GM12878 (cell line): ENCODE data around the gene ZXDC.

GRCh38 chr3:125107703-125108836, 52.3 kb upstream of the HEG1 start:
- RAMPAGE, long total RNA = start-site peak on the minus strand at chr3:125107895-125108257, 188 and 315 reads in 2 replicates
- RRBS, 2 experiments = no CpG with 5 or more reads among the region's 15 CpGs
CAGE:
- cytosol, long polyA minus RNA = start-site peak on the minus strand at chr3:125108024-125108243, 271 reads
- cytosol, long polyA plus RNA = no peak
- long polyA plus RNA = start-site peak on the minus strand at chr3:125108080-125108197, 54 and 17 reads in 2 replicates
- nucleolus, long total RNA = start-site peak on the minus strand at chr3:125107904-125107957, 28 reads; start-site peak on the minus strand at chr3:125108057-125108067, 53 reads; start-site peak on the minus strand at chr3:125108128-125108231, 384 reads
- nucleus, long polyA plus RNA = no peak
- nucleus, long total RNA = no peak

- RAMPAGE, long total RNA = no peak
- RRBS, 2 experiments = 90% methylated on average over 2 of the region's 9 CpGs; no CpG with 5 or more reads in 1 of the 2 experiments
CAGE:
- cytosol, long polyA minus RNA = no peak
- cytosol, long polyA plus RNA = no peak
- long polyA plus RNA = no peak
- nucleolus, long total RNA = no peak
- nucleus, long polyA plus RNA = no peak
- nucleus, long total RNA = no peak
These were observed 6.8 kb upstream of the SLC12A8 start for GRCh38 chr3:125219189-125219996.

DNA sequence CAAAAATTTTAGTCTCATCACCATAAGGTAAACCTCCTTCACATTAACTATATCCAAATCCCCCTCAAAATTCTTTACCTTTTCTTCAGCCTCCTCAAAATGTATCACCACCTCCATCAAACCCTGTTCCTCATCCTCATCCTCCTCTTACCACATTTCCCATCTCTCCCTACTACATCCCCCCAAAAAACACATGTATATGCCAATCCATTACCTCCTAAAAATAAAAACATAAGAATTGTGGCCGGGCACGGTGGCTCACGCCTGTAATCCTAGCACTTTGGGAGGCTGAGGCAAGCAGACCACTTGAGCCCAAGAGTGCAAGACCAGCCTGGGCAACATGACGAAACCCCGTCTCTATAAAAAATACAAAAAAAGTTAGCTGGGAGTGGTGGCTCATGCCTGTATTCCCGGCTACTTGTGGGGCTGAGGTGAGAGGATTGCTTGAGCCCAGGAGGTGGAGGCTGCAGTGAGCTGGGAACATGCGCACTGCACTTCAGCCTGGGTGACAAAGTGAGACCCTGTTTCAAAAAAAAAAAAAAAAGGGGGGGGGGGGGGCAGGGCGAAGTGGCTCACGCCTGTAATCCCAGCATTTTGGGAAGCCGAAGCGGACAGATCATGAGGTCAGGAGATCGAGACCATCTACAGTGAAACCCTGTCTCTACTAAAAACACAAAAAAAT, 4.2 kb downstream of the ZNF148 start:
- RAMPAGE, long total RNA = no peak
- RRBS, 2 experiments = no CpG with 5 or more reads among the region's 12 CpGs
CAGE:
- cytosol, long polyA minus RNA = no peak
- cytosol, long polyA plus RNA = no peak
- long polyA plus RNA = no peak
- nucleolus, long total RNA = no peak
- nucleus, long polyA plus RNA = no peak
- nucleus, long total RNA = no peak

DNA sequence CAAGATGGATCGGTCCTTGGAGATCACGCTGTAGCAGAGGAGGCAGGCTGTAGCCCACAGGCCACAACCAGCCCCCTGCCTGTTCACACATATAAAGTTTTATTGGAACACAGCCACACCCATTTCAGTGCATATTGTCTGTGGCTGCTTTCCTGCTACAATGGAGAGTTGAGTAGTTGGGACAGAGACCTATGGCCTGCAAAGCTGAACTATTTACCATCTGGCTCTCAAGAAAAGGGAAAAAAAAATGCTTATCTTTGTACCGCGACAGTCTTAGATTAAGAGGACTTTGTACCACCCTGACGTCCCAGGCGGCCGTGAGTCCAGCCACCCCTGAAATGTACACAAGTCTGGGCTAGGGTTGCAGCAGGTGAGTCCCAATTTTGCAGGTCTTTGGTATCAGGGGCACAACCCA, 179.2 kb upstream of the OSBPL11 start:
- RAMPAGE, long total RNA = no peak
- RRBS, 2 experiments = no CpG with 5 or more reads among the region's 7 CpGs
CAGE:
- cytosol, long polyA minus RNA = no peak
- cytosol, long polyA plus RNA = no peak
- long polyA plus RNA = no peak
- nucleolus, long total RNA = no peak
- nucleus, long polyA plus RNA = no peak
- nucleus, long total RNA = no peak

- RAMPAGE, long total RNA = no peak
- RRBS, 2 experiments = no CpG with 5 or more reads among the region's 14 CpGs
CAGE:
- cytosol, long polyA minus RNA = no peak
- cytosol, long polyA plus RNA = no peak
- long polyA plus RNA = no peak
- nucleolus, long total RNA = no peak
- nucleus, long polyA plus RNA = no peak
- nucleus, long total RNA = no peak
These were observed 132.9 kb upstream of the ROPN1B start for GRCh38 chr3:125835935-125836670.

- RAMPAGE, long total RNA = start-site peak on the plus strand at chr3:125916604-125916621, 29 and 26 reads in 2 replicates
- RRBS, 2 experiments = no CpG with 5 or more reads among the region's 55 CpGs
CAGE:
- cytosol, long polyA minus RNA = no peak
- cytosol, long polyA plus RNA = start-site peak on the plus strand at chr3:125916588-125916624, 11 and 8 reads in 2 replicates
- long polyA plus RNA = no peak
- nucleolus, long total RNA = no peak
- nucleus, long polyA plus RNA = no peak
- nucleus, long total RNA = no peak
These were observed 52.4 kb upstream of the ROPN1B start for GRCh38 chr3:125916455-125917014.

- RAMPAGE, long total RNA = no peak
- RRBS, 2 experiments = no CpG with 5 or more reads among the region's 4 CpGs
CAGE:
- cytosol, long polyA minus RNA = no peak
- cytosol, long polyA plus RNA = no peak
- long polyA plus RNA = no peak
- nucleolus, long total RNA = no peak
- nucleus, long polyA plus RNA = no peak
- nucleus, long total RNA = no peak
These were observed 45.1 kb downstream of the ROPN1B start for GRCh38 chr3:126014105-126014535.

GRCh38 chr3:126067942-126068281, 16.0 kb downstream of the SLC41A3 start:
- RAMPAGE, long total RNA = no peak
- RRBS, 2 experiments = no CpG with 5 or more reads among the region's 6 CpGs
CAGE:
- cytosol, long polyA minus RNA = no peak
- cytosol, long polyA plus RNA = no peak
- long polyA plus RNA = no peak
- nucleolus, long total RNA = no peak
- nucleus, long polyA plus RNA = no peak
- nucleus, long total RNA = no peak

DNA sequence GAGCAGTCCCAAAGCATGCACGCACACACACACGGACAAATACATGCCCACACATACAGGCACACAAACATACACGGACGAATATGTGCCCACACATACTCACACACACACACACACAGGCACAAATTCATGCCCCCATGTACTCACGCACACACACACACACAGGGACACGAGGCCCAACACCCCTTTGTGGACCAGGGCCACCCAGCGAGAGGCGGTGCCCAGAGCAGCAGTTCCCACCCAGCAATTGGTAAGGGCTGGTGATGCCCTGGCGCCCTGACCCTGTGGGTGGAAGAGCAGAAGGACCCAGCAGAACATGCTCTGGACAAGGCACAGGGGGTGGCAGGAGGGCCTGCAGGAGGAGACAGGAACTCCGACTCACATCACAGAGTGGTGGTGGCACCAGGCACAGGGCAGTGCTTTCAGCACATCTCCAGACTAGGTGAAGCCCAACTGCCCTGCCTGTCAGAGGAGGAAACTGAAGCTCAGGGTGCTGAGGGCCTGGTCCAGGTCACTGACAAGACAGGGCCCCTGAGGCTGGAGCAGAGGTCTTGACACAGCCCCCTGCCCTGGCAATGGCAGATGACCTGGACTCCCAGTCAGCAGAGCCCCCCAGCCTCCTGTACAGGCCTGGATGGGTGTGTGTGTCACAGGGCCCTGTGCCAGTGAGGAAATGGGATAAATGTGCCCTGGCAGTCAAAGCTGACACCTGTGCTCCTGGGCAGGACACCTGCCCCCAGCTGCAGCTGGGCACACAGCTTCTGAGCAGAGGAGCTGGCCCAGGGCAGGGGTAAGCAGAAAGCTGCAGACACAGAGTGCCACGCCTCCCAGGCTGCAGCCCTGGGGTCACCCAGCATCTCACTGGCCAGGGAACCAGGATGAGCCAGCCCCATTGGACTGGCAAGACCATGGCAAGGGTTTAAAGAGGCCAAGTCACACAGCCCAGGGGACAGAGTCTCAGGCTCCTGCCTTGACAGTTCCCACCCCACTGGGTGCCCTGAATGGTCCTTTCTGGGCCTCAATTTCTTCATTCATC, 11.4 kb downstream of the KLF15 start:
- RAMPAGE, long total RNA = no peak
- RRBS, 2 experiments = no CpG with 5 or more reads among the region's 11 CpGs
CAGE:
- cytosol, long polyA minus RNA = no peak
- cytosol, long polyA plus RNA = no peak
- long polyA plus RNA = no peak
- nucleolus, long total RNA = no peak
- nucleus, long polyA plus RNA = no peak
- nucleus, long total RNA = no peak

- RAMPAGE, long total RNA = no peak
- RRBS, 2 experiments = 1 to 3% methylated on average over 5 to 17 of the region's 27 CpGs
CAGE:
- cytosol, long polyA minus RNA = no peak
- cytosol, long polyA plus RNA = no peak
- long polyA plus RNA = no peak
- nucleolus, long total RNA = no peak
- nucleus, long polyA plus RNA = no peak
- nucleus, long total RNA = no peak
These were observed 228 bp upstream of the KLF15 start for GRCh38 chr3:126357532-126357740.

DNA sequence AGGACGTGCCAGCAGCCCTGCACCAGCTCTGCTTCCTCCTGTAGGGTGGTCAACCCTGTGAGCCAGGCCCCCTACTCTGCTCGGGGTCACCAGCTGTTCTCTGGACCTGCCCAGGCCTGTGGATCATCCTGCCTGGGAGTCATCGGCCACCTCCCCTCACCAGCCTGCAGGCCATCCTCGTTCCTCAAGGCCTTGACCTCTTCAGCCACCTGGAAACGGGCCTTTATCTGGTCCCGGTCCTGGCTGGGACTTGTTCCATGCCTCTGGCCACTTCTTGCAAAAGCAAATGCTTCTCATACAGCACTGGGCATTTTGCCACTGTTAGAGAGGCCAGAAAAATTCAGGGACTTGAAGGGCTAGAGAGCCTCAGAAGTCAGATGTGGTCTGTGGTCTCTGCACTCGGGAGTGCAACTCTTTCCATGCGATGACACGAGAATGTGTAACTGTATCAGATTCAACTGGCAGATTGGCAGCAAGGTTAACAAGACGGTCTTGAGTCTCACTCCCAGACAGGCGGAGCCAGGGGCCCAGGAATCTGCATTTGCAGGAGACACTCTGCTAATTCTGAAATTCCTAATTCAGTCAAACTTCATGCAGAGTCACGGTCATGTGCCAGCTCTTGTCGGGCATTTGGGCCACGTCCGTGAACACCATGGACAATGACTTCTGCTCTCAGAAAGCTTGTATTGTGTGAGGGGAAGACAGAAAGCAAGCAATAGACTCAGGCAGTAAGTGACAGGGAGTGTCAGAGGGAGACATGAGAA, 16.9 kb upstream of the KLF15 start:
- RAMPAGE, long total RNA = no peak
- RRBS, 2 experiments = no CpG with 5 or more reads among the region's 15 CpGs
CAGE:
- cytosol, long polyA minus RNA = no peak
- cytosol, long polyA plus RNA = no peak
- long polyA plus RNA = no peak
- nucleolus, long total RNA = no peak
- nucleus, long polyA plus RNA = no peak
- nucleus, long total RNA = no peak

GRCh38 chr3:126374706-126375119, 17.5 kb upstream of the KLF15 start:
- RAMPAGE, long total RNA = no peak
- RRBS, 2 experiments = no CpG with 5 or more reads among the region's 6 CpGs
CAGE:
- cytosol, long polyA minus RNA = no peak
- cytosol, long polyA plus RNA = no peak
- long polyA plus RNA = no peak
- nucleolus, long total RNA = no peak
- nucleus, long polyA plus RNA = no peak
- nucleus, long total RNA = no peak

DNA sequence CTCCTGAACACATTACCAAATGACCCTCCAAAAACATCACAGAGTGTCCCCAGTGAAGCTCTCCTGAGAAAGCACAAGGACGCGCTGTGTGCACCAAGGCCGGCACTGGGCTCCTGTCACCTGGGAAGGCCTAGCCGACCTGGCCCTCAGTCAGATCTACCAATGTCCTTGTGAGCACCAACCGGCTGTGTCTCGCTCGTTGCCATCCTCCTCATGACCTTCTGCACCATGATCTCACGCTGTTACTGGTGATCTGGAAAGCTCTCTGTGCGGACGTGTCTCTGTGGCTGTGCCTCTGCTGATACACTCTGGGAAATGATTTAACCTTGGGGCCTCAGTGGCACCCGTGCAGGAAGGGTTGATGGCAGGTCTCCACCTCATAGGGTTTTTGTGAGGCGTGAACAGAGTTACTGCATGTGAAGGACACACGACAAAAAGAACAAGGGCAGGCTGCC, 24.2 kb downstream of the ZXDC start:
- RAMPAGE, long total RNA = no peak
- RRBS, 2 experiments = 94% methylated on average over 2 of the region's 13 CpGs
CAGE:
- cytosol, long polyA minus RNA = no peak
- cytosol, long polyA plus RNA = no peak
- long polyA plus RNA = no peak
- nucleolus, long total RNA = no peak
- nucleus, long polyA plus RNA = no peak
- nucleus, long total RNA = no peak

- RAMPAGE, long total RNA = no peak
- RRBS, 2 experiments = no CpG with 5 or more reads among the region's 9 CpGs
CAGE:
- cytosol, long polyA minus RNA = no peak
- cytosol, long polyA plus RNA = no peak
- long polyA plus RNA = no peak
- nucleolus, long total RNA = no peak
- nucleus, long polyA plus RNA = no peak
- nucleus, long total RNA = no peak
These were observed 8.9 kb downstream of the ZXDC start for GRCh38 chr3:126466598-126467299.

DNA sequence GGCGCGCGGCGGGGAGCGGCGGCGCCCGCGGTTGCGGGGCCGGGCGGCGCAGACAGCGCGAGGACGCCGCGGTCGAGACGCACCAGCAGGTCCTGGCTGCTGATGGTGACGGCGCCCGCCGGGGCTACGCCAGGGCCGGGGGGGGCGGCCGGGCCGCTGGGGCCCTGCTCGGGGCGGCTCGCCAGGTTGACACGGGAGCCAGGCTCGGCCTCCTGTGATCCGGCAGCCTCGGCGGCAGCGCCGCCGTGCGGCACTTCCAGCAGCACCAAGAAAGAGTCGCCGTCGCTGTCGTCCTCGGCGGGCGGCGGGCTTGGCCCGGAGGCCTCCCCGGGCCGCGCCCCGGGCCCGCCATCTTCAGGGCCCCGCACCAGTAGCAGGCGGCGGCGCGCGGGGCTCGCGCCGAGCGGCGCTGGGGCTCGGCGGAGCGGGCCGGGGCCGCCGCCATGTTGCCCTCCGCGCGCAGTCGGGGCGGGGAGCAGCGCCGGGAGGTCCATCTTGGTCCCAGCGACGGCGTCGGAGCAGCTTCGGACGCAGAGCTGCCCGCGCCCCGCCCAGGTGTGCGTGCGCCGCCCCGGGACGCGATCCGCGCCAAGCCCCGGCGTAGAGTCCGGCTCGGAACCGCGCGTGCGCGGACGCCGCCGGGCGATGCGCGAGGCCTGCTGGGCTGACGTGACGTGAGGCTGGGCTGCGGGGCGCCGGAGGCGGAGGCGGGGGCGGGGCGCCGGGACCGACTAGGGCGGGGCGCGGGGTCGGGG, at the start of gene ZXDC:
TSS of gene ZXDC (minus strand) at position 520 of the 755 bp plus-strand sequence.
- RAMPAGE, long total RNA = no peak
- RRBS, 2 experiments = under 1 to 1% methylated on average over 84 of the region's 126 CpGs
CAGE:
- cytosol, long polyA minus RNA = start-site peak on the minus strand centred at position 535 of the sequence, 37 bp wide, 78 reads
- cytosol, long polyA plus RNA = start-site peak on the minus strand centred at position 523 of the sequence, 40 bp wide, 81 and 92 reads in 2 replicates
- long polyA plus RNA = no peak
- nucleolus, long total RNA = no peak
- nucleus, long polyA plus RNA = start-site peak on the minus strand centred at position 584 of the sequence, 163 bp wide, 181 and 307 reads in 2 replicates
- nucleus, long total RNA = no peak

DNA sequence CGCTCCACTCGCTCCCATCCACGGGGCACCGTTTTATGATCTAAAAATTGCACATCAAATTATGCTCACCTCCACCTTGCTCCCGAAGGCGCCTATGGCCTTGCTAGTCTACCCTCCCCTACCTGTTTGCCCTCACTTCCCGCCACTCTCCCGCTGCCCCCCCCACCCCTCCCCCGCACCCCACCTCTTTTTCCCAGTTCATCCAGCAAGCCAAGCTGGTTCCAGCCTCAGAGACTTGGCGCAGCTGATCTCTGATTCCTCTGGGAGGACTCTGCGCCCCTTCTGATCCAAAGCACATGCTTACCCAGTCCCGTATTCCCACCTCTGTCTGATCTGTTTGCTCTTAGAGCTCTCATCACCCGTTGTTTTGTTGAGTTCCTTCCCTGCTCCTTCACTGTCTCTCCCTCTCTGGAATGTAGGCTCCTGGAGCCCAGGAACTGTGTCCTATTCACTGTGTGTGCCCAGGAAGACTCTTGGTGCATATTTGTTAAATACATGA, 1.2 kb upstream of the ZXDC start:
- RAMPAGE, long total RNA = no peak
- RRBS, 2 experiments = no CpG with 5 or more reads among the region's 13 CpGs
CAGE:
- cytosol, long polyA minus RNA = no peak
- cytosol, long polyA plus RNA = no peak
- long polyA plus RNA = no peak
- nucleolus, long total RNA = no peak
- nucleus, long polyA plus RNA = no peak
- nucleus, long total RNA = no peak

GRCh38 chr3:126802159-126802656, 98.2 kb downstream of the CHCHD6 start:
- RAMPAGE, long total RNA = no peak
- RRBS, 2 experiments = no CpG with 5 or more reads among the region's 8 CpGs
CAGE:
- cytosol, long polyA minus RNA = no peak
- cytosol, long polyA plus RNA = no peak
- long polyA plus RNA = no peak
- nucleolus, long total RNA = no peak
- nucleus, long polyA plus RNA = no peak
- nucleus, long total RNA = no peak

DNA sequence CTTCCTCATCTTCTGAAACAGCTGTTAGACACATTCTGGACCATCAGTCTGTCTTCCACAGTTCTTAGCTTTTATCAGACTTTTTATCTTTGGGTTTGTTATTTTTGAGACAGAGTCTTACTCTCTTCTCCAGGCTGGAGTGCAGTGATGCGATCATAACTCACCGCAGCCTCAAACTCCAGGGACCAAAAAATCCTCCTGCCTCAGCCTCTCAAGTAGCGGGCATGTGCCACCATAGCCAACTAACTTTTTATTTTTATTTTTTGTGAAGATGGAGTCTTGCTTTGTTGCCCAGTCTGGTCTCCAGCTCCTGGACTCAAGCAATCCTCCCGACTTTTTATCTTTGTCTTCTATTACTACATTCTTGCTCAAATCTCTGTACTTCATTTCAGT, 135.0 kb upstream of the PLXNA1 start:
- RAMPAGE, long total RNA = no peak
- RRBS, 2 experiments = no CpG with 5 or more reads among the region's 4 CpGs
CAGE:
- cytosol, long polyA minus RNA = no peak
- cytosol, long polyA plus RNA = no peak
- long polyA plus RNA = no peak
- nucleolus, long total RNA = no peak
- nucleus, long polyA plus RNA = no peak
- nucleus, long total RNA = no peak

GRCh38 chr3:126857924-126858462, 124.9 kb upstream of the PLXNA1 start:
- RAMPAGE, long total RNA = no peak
- RRBS, 2 experiments = 52 to 100% methylated on average over 1 to 2 of the region's 8 CpGs
CAGE:
- cytosol, long polyA minus RNA = no peak
- cytosol, long polyA plus RNA = no peak
- long polyA plus RNA = no peak
- nucleolus, long total RNA = no peak
- nucleus, long polyA plus RNA = no peak
- nucleus, long total RNA = no peak

DNA sequence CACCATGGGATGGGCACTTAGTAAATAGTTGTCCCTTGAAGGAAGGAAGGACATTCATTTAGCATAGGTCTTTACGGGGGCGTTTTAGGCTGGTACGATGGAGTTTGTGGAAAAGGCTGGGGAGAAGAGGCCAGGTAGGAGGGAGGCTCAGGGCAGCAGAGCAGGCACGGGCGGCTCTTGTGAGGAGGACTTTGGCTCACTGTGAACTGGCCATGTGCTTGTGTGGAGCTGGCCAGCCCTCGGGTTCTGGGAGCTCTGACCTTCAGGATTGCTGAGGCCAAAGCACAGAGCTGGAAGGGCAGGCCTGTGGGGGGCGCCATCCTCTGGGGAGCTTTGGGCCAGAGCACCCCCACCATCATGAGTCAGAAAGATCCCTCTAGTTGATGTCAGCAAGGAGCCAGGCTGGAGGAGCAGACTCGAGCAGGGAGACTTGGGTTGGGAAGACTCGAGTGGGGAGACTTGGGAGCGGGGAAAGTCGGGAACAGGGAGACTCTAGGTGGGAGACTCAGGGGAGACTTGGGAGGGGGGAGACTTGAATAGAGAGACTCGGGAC, 37.8 kb upstream of the PLXNA1 start:
- RAMPAGE, long total RNA = no peak
- RRBS, 2 experiments = no CpG with 5 or more reads among the region's 12 CpGs
CAGE:
- cytosol, long polyA minus RNA = no peak
- cytosol, long polyA plus RNA = no peak
- long polyA plus RNA = no peak
- nucleolus, long total RNA = no peak
- nucleus, long polyA plus RNA = no peak
- nucleus, long total RNA = no peak